Aorta (tissue), 1 donor: ENCODE measurements around a stretch of chr5.

DNA sequence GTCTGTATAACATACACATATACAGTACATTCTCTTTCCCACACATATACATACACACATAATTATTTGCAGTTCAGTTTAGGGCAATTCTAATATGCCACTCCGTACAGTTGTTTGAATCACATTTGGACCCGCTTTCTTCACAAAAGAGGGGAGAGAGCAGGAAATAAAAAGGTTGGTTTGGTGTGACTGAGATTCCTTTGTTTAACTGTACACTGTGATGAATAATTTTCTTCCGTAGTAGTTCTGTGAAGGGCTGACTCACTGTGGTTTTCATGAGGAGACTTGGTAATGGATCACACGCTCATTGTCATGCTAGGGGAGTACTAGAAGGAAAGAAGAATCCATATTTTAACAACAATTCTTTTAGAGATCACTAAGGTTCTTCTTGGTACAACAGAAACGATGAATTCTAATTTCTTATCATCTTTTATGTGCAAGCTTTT lies 26.3 kb upstream of the ACOT12 start:
- PRO-cap: no peak

DNA sequence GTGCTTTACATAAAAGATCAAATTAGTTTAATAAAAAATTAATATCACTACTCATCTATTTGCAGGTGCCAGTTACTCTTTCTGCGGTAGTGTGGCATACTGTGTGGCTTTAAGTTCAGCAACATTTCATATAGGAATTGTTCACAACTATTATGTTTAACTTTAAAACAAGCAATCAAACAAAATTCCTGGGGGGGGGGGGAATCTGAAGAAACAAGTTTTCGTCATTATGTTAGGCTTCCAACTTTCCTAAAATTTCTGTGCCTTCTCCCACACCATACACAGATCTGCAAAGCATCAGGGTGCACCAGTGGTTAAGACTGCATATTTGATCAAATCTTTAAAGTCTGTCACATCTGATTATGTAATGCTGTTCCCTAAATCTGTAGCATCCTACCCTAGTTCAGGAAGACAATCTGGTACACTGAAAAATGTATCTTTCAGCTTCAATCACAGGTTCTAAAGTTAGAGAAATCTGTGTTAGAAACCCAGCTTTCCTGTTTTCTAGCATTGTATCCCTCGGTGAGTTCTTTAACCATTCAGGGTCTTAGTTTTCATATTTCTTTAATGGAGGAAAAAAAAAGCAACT lies 4.0 kb downstream of the SSBP2 start:
- PRO-cap: no peak

DNA sequence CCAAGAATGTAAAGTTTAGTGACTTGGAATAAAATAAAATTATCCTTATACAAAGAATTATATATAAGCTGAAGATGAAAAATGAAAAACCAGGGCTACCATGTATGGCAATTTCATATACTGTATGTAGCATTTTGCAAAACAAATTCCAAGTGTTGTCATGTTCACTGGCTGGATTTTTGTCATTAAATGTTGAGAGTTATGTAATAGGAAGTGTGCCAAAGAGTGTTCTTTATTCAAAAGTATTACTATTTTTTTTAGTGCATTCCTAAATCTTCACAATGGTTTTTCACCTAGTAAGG lies 5.0 kb upstream of the SSBP2 start:
- PRO-cap: no peak

GRCh38 chr5:81763326-81763827 lies 12.5 kb upstream of the SSBP2 start:
- PRO-cap: no peak

GRCh38 chr5:82106161-82106584 lies 134.3 kb downstream of the ATG10 start:
- PRO-cap: no peak

- PRO-cap: bidirectional peak, plus-strand start at chr5:82347481, minus-strand start at chr5:82347381
Observed at GRCh38 chr5:82347119-82348037, 69.2 kb upstream of the RPS23 start.

- PRO-cap: bidirectional peak, plus-strand start at chr5:82348995, minus-strand start at chr5:82348896
Observed at GRCh38 chr5:82348592-82349189, 70.5 kb upstream of the RPS23 start.

- PRO-cap: no peak
Observed at GRCh38 chr5:82365502-82366310, 87.6 kb upstream of the RPS23 start.

DNA sequence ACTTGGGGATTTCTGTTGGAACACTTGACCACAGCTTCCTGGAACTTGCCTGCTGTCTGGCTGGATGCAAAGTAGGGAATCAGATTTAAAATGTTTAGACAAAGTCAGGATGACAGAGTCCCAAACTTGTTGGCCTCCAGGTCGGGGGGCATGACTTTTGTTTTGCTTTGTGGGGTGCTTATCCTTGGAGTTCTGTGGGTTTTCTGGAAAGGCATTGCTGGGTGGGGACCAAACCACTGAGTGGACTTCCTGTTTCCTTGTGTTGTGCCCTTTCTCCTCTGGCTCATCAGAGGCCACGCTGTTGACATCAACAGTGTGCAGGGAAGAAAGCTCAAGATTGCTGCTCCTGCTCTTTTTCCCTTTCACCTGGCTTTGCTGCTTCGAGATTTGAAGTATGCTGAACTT lies 148.5 kb upstream of the RPS23 start:
- PRO-cap: no peak

- PRO-cap: no peak
Observed at GRCh38 chr5:83055399-83056164, 21.6 kb downstream of the TMEM167A start.

- PRO-cap: no peak
Observed at GRCh38 chr5:83283871-83284262, 187.7 kb upstream of the VCAN start.

DNA sequence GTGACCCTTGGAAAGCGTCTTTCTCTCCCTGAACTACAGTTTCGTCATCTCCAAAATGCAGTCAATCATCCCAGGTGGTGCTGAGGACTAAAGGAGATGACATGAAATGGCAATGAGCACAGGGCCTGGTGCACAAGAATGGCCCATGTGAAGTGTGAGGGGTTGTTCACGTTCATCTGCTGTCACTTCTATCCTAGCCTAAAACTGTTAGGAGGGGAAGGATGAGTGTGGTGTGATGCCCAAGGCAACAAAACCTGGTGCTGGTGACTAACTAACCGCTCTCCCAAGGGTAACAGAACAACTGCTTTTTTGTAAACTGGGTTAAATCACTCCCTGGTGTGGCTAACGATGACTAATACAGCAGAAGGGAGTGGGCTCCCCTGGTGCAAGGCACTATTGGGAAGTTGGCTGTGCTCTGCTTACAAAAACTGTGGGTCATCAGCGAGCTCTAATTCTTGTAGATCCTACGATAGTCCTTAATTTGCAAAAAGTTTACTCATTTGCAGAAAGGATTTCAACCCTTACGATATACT lies 103.3 kb upstream of the VCAN start:
- PRO-cap: no peak

DNA sequence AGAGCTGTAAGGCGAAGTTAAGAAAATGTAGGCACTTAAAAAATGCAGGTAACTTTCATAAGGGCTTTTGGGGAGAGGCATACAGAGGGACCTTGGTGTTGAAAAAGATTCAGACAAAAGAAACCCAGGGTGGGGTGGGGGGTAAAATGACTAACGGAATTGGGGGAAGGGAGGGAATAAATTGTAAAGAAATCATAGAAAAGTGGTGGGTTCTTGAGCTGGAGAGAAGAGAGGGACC lies 512 bp downstream of the VCAN start:
- PRO-cap: no peak

DNA sequence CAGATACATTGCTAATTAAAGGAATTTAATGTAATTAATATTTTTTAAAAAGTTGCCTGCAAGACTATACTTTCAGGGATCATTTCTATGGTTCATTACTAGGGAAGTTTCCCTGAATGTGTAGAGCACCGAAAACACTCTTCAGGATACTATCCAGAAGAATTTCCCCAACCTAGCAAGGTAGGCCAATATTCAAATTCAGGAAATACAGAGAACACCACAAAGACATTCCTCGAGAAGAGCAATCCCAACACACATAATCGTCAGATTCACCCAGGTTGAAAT lies 69.2 kb downstream of the EDIL3 start:
- PRO-cap: no peak

GRCh38 chr5:87120358-87120932 lies 147.2 kb upstream of the RASA1 start:
- PRO-cap: no peak

- PRO-cap: no peak
Observed at GRCh38 chr5:87340198-87341156, 72.3 kb downstream of the CCNH start.

- PRO-cap: no peak
Observed at GRCh38 chr5:87344565-87345290, 68.0 kb downstream of the CCNH start.

GRCh38 chr5:88143132-88143674 lies 125.4 kb downstream of the TMEM161B start:
- PRO-cap: unidirectional peak, minus-strand start at chr5:88143236; unidirectional peak, minus-strand start at chr5:88143543

DNA sequence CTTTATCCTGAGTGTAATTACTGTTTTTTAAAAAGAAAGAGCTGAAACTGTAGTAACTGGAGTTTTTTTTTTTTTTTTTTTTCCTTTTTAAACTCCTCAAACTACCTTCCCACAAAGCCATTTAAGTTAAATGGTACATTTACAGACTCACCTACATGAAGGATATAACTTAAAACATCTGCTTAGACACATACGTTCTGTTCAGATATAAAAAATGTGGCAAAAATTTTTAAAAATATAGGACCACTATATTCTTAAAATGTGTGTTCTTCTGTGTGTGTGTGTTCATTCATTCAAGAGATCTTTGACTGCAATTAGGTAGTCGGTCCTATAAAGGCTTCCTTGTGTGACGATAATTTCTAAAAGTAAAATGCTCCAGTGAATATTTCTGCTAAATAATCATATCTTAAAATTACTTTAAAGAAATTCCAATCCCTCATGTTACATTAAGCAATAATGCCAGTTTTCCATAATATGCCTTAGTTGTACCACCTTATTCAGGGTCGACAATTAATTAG lies 6.9 kb downstream of the MEF2C start:
- PRO-cap: no peak

GRCh38 chr5:88889625-88890269 lies 6.8 kb upstream of the MEF2C start:
- PRO-cap: bidirectional peak, plus-strand start at chr5:88889766, minus-strand start at chr5:88889747; bidirectional peak, plus-strand start at chr5:88889973, minus-strand start at chr5:88889934